Ileum (tissue), 1 donor: ENCODE data around the genes SUSD1, PTBP3 and SLC31A2.

- PRO-cap: no peak
Observed at GRCh38 chr9:111392576-111393154, 62.6 kb upstream of the OR2K2 start.

DNA sequence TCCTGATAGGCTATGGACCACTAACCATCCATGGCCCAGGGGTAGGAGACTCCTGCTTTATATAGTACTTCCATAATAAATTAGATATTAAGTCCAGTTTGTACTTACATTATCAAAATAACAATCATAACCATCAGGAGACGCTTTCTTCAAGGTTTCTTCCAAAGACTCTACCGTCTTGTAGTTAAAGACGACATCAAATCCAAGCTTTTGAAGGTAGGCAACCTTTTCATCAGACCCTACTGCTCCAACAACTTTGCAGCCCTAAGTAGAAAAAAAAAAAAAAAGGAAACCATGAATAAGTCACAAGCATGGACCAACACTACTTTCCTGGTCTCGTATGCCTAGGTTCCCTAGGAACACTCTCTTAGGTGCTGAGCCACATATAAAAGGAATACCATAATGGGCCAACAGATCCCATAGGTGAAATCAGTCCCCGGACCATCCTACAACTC lies 20.7 kb downstream of the PTGR1 start:
- PRO-cap: no peak

DNA sequence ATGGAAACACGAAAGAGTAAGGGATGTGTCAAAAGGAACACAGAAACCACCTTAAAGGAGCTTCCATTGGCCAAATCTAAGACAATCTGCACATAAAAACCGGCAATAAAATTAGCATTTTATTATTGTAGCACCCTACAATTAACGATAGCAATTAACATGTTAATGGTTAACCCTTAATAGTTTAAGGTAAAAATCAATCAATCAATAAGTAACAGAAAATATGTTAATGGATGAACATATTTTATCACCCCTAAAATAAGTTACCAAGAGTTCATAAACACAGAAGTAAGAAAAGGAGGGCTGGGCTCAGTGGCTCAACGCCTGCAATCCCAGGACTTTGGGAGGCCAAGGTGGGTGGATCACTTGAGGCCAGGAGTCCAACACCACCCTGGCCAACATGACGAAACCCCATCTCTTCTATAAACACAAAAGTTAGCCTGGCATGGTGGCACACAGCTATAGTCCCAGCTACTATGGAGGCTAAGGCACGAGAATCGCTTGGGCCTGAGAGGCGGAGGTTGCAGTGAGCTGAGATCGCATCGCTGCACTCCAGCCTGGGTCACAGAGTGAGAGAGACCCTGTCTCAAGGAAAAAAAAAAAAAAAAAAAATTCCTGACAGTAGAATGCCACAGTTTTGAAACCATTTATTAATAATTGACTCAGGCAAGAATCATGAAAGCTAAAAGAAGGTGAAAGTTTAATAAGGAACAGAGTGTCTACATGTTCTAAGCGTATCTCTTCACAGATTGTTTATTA lies 5.5 kb upstream of the PTGR1 start:
- PRO-cap: unidirectional peak, plus-strand start at position 285 of the sequence

DNA sequence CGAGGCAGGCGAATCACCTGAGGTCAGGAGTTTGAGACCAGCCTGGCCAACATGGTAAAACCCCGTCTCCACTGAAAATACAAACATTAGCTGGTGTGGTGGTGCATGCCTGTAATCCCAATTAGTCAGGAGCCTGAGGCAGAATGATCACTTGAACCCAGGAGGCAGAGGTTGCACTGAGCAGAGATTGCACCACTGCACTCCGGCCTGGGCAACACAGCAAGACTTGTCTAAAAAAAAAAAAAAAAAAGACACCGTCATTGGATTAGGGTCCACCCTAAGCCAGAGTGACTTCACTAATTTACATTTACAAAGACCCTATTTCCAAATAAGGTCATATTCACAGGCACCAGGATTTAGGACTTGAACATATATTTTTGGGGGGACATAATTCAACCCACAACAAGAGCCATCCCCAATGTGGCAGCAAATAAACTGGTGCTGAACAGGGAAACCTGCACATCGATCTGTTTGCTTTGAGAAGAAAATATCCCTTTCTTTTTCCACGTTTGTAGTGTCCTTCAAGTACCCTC lies 3.8 kb upstream of the DNAJC25 start:
- PRO-cap: no peak

GRCh38 chr9:111760119-111760416 lies 34.7 kb downstream of the SHOC1 start:
- PRO-cap: no peak

DNA sequence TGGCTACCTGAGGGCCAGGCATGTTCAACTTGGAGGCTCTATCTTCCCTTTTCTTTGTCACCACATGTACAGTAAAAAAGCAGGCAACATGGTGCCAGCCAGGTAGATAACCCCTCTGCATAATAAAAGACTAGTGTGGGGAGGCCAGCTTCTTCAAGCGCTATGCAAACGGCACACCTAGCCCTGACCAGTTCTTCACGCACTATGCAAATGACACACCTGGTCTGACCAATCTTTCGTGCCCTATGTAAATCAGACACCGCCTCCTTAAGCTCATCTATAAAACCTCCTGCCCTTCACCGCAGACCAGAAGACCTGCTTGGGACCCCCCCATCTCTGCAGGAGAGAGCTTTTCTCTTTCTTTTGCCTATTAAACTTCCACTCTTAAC lies 28.2 kb upstream of the UGCG start:
- PRO-cap: no peak

DNA sequence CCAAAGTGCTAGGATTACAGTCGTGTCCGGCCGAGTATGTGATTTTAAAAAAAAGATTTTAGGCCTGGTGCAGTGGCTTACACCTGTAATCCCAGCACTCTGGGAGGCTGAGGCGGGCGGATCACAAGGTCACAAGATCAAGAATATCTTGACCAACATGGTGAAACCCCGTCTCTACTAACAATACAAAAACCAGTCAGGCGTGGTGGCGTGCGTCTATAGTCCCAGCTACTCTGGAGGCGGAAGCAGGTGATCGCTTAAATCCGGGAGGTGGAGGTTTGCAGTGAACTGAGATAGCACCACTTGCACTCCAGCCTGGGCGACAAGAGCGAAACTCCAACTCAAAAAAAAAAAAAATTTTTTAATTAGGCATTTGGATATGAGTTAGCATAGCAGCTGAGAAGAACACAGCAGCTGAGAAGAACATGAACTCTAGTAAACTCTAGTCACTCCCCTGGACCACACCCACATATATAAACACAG lies 4.7 kb upstream of the UGCG start:
- PRO-cap: no peak

- PRO-cap: bidirectional peak, plus-strand start at chr9:111897107, minus-strand start at chr9:111897013
Observed at GRCh38 chr9:111896914-111897341, 314 bp downstream of the UGCG start.

DNA sequence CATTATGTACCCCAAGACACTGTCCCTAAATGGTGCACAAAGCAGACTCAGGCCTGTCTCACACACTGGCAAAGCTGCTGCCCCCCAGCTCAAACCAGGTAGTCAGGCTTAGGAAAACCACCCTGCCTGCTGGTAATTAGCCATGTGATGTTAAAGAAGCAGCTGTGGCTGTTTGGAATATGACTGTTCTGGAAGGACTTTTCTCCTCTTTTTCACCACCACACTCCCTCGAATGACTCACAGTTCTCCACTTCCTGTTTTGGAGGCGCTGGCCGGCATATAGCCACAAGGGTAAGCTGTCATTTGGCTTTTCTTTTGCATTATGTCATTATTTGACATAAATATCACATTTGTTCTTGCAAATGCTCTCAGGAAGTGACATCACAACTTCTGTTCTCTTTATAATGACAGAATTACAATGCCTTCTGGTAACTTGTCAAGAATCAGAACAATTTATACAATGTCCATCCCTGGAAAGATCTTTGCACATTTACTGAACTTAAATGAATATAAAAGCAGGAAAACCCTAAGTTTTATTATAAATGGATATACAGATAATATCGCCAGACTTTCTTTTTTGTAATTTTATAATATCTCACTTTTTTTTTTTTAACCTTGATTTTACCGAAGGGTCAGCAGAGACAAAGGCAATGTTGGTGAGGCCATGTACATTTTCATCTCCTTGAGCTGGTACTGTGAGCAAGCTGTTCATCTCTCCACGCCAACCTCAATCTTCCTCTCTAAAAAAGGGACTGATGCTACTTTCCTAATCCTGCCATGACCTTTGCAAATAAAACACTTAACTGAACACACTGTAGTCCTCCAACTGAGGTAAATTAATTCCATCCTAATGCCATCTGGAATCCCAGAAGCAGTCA lies 113.6 kb downstream of the SUSD1 start:
- PRO-cap: no peak

GRCh38 chr9:112119031-112119322 lies 56.1 kb downstream of the SUSD1 start:
- PRO-cap: no peak

DNA sequence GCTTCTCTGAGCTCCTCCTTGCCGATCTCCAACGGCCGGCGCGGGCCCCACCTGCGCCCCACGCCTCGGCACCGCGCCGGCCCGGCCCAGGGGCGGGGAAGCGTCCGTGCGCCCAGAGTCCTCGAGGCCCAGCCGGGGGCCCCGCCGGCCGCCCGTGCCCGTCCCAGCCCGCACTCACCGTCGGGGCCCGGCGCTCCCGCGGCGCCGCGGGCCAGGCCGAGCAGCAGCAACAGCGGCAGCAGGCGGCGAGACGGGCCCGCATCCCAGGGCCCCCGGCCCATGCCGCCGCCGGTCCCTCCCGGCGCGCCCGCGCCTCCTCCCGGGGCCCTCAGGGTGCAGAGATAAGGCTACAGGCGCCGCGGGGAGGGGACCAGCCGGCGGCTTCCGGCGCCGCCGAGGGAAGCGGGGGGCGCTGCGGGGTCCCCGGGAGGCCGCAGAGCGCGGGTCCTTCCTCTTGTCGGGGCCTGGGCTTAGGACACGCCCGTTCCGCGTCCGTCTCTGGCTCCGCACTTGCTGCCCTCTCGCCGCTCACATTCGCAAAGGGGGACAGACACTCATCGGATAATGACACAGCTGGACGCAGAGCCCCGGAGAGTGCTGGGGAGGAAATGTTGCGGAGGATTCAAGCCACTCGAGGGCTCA lies at the start of gene SUSD1:
Gene SUSD1, minus strand, starts transcription at position 343 of the 642 bp plus-strand sequence.
- PRO-cap: bidirectional peak, plus-strand start at position 115 of the sequence, minus-strand start at position 29 of the sequence; bidirectional peak, plus-strand start at position 352 of the sequence, minus-strand start at position 318 of the sequence; bidirectional peak, plus-strand start at position 457 of the sequence, minus-strand start at position 462 of the sequence; unidirectional peak, minus-strand start at position 462 of the sequence; unidirectional peak, minus-strand start at position 500 of the sequence

DNA sequence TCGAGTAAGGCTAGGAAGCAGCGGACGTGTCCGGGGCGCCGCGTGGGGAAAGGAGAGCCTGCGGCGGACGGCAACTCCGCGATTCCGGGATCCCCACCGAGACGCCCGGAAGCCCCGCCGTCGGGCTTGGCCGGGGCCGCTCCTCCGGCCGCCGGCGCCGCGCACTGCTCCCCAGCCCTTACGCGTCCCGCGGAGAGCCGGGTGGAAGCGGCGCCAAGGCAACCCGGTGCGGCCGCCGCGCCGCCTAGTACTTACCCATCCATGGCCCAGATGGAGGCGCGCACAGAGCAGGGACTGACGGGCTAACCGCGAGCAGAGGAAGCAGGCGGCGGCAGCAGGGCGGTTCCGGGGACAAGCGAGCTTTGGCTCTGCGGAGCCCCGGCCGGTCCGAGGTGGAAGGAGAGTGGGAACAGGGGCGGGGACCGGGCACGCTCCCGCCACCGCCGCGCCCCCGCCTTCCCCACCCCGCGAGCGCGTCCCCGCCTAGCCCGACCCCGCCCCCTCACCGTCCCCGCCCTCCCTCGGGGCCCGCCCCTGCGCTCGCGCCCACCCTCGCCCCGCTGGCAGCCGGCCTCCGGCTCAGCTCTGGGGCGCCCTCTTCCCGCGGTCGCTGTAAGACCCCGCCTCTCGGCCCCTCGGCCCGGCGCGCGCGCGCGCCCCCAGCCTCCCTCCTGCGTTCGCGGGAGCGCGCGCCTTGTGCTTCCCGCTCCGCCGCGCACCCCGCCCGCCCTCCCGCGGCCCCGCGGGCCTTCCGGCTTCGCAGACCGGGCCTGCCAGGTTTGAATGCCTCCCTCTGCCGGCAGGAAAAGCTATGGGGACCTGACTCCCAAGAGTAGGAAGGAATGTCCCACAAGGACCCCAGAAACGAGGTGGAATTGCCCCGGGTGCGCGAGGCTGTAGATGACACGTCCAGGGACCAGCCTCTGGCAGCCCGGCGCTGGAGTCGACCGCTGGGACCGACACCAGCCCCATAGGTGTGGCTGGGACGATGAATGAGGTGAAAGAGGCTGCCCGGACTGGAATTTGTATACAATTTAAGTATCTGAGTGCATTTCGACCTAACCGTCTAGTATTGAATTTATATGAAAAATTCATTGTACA lies at the start of gene PTBP3:
Gene PTBP3, minus strand, starts transcription at position 405 of the 1,101 bp plus-strand sequence.
- PRO-cap: bidirectional peak, plus-strand start at position 730 of the sequence, minus-strand start at position 364 of the sequence; unidirectional peak, plus-strand start at position 861 of the sequence; unidirectional peak, plus-strand start at position 899 of the sequence

- PRO-cap: unidirectional peak, minus-strand start at chr9:112334644
Observed at GRCh38 chr9:112334316-112335049, 1.1 kb upstream of the PTBP3 start.

- PRO-cap: no peak
Observed at GRCh38 chr9:112429978-112430444, 50.1 kb downstream of the HSDL2 start.

DNA sequence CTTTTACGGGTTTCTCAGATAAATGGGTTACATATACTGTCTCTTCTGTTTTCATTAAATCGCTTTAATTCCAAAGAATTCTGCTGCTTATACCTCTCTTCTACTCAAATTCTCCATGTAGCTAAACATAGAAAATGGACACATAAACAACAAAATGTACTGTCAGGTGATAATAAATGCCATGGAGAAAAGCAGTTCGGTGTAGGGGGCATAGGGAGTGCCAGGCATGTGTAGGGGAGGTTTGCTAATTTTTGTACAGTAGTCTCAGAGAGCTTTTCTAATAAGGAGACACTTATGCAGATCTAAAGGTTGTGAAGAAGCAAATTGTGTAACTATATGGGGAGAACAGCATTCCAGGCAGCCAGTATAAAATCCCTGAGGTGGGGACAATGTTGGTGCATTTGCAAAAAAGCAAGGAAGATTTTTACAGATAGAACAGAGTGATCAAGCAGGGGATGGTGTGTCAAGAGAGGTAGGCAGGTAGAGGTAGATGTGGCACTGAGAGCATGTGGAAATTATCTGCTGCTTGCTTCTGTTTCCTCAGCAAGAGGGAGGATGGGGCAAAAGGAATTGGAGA lies 24.0 kb downstream of the KIAA1958 start:
- PRO-cap: no peak

GRCh38 chr9:112763777-112764756 lies 13.5 kb downstream of the SNX30 start:
- PRO-cap: no peak

DNA sequence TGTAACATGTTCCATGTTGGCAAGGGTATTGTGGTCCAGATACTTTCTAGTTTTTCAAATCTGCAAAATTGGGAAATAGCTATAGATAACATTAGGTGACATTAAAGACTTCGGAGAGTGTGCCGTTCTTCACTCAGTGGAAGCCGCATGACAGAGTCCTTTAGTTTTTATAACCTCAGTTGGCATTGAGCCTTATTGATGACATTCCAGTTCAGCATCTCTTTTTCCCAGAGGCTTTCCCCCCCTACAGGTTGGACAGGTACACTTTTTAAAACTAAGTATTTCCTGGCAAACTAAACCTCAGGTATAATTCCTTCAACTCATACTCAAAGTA lies 58.8 kb downstream of the SLC46A2 start:
- PRO-cap: no peak

DNA sequence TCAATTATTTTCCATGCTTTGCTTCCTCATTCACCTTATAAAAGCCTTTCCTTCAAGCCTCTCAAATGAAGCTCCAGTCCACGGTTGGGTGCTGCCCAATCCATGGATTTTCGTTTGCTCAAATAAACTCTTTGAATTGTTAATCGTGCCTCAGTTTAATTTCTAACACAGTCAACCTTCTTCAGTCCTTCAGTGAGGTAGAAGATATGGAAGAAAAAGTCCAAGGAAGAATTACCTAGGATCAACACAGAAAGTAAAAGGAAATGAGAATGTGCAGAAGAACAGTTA lies 25.1 kb upstream of the SLC31A2 start:
- PRO-cap: no peak

- PRO-cap: unidirectional peak, plus-strand start at chr9:113151012
Observed at GRCh38 chr9:113150513-113151367, at the start of gene SLC31A2. Gene SLC31A2 (plus strand): TSS chr9:113151007.

GRCh38 chr9:113152558-113153120 lies 1.8 kb downstream of the SLC31A2 start:
- PRO-cap: no peak